ENCODE measurements around a stretch of chr5.

- PRO-cap = no peak
These were observed 21.9 kb downstream of the OR2V2 start for GRCh38 chr5:181169059-181169864.

DNA sequence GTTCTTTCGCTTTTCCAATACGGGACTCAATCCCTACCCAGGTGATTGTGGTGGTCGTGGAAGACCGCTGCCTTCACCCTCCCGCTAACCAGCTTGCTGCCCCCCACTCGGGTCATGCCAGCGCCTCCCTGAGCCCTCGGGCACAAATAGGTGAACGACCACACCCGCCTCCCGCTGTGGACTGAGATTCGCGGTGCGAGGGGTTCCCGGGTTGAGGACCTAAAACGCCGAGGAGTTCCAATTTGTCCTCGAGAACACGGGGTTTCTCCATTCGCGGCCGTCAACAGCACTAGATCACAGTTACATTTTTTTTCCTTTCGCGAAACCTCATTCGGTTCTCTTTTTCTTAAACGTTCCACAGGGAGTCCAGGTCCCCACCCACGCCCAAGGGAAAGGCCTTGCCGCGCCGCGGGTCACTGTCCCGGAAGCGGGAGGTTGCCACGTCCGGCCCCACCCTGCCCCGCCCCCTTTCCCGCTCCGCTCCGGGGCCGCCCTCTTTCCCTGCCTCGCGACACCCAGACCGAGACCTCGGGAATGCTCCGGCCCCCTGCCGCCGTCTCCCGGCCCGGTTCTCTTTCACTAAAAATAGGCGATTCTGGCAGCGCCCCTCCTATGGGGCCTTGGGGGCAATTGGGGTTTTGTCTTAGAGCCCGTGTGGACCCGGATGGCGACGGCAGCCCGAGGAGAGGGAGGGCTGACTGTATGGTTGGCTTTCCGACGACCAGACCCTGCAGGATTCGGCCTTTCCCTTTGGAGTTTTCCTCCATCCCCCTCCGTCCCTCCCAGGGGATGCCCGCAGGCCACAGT, 2.5 kb upstream of the RACK1 start:
- PRO-cap = bidirectional peak, plus-strand start at position 184 of the sequence, minus-strand start at position 183 of the sequence; bidirectional peak, plus-strand start at position 523 of the sequence, minus-strand start at position 418 of the sequence

Measured in type B pancreatic cell (in vitro differentiated cells).